Hepatocyte (in vitro differentiated cells and primary cell): ENCODE measurements around the genes SLC22A12 and EHD1.

DNA sequence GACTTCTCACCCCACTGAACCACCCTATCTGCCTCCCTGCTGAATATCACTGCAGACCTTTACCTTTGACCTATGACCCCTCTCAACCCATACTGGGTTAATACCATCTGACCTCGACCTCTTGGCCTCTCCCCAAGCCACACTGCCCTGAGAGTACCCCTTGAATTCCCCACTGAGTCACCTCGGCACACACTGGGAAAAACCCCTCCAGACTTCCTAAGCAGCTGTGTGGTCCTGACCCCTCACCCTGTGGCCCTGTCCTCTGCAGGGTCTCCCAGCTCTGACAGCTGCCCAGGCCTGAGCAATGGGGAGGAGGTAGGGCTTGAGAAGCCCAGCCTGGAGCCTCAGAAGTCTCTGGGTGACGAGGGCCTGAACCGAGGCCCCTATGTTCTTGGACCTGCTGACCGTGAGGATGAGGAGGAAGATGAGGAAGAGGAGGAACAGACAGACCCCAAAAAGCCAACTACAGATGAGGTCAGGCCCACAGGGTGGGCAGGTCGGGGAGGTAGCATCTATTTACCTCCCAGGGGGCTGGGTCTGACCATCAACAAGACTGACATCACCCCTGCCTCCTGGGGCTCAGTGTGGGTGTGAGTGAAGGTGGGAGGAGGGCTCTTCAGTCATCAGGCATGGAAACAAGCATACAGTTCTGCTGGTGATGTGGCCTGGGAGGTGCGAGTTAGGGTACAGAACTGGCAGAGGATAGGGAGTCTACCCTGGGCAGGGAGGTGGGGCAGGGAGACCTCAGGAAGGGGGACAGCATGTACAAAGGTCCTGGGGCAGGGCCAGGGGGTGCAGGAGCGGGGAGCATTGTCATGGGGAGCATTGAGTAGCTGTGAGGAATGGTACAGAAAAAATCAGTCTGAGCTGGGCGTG is 8.7 kb downstream of the PLCB3 start:
- RAMPAGE, long total RNA, result no peak
- RRBS, result no CpG with 5 or more reads among the region's 9 CpGs

- RAMPAGE, long total RNA, result no peak
- RRBS, result no CpG with 5 or more reads among the region's 22 CpGs
Measured at GRCh38 chr11:64265042-64265630, 13.8 kb downstream of the PLCB3 start.

GRCh38 chr11:64271310-64271966 is 13.0 kb downstream of the BAD start:
- RAMPAGE, long total RNA, result no peak
- RRBS, result under 1% methylated on average over 5 of the region's 36 CpGs

DNA sequence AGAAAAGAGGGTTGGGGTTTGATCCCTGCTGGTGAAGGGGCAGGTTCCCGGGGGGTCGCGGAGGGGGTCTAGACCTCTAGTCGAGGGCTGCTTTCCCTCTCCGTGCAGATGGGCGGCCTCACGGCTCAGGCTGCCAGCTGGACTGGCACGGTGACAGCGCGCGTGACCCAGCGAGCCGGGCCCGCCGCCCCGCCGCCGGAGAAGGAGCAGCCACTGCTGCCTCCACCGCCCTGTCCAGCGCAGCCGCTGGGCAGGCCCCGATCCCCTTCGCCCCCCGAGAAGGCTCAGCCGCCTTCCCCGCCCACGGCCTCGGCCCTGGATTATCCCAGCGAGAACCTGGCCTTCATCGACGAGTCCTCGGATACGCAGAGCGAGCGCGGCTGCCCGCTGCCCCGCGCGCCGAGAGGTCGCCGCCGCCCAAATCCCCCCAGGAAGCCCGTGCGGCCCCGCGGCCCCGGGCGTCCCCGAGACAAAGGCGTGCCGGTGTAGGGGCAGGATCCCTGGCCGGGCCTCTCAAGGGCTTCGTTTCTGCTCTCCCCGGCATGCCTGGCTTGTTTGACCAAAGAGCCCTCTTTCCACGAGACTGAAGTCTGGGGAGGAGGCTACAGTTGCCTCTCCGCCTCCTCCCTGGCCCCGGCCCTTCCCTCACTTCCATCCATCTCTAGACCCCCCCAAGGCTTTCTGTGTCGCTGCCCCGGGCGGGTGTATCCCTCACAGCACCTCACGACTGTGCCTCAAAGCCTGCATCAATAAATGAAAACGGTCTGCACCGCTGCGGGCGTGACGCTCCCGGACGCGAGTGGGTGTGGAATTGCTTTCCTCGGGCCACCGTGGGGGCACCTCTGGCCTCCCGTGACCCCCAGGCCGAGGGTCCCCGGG is 681 bp upstream of the CATSPERZ start:
- RAMPAGE, long total RNA, result no peak
- RRBS, result 4% methylated on average over 19 of the region's 76 CpGs

GRCh38 chr11:64339482-64339785 is 570 bp upstream of the CCDC88B start:
- RAMPAGE, long total RNA, result no peak
- RRBS, result no CpG with 5 or more reads among the region's 3 CpGs

- RAMPAGE, long total RNA, result no peak
- RRBS, result no CpG with 5 or more reads among the region's 22 CpGs
Measured at GRCh38 chr11:64351029-64351681, 7.8 kb upstream of the RPS6KA4 start.

DNA sequence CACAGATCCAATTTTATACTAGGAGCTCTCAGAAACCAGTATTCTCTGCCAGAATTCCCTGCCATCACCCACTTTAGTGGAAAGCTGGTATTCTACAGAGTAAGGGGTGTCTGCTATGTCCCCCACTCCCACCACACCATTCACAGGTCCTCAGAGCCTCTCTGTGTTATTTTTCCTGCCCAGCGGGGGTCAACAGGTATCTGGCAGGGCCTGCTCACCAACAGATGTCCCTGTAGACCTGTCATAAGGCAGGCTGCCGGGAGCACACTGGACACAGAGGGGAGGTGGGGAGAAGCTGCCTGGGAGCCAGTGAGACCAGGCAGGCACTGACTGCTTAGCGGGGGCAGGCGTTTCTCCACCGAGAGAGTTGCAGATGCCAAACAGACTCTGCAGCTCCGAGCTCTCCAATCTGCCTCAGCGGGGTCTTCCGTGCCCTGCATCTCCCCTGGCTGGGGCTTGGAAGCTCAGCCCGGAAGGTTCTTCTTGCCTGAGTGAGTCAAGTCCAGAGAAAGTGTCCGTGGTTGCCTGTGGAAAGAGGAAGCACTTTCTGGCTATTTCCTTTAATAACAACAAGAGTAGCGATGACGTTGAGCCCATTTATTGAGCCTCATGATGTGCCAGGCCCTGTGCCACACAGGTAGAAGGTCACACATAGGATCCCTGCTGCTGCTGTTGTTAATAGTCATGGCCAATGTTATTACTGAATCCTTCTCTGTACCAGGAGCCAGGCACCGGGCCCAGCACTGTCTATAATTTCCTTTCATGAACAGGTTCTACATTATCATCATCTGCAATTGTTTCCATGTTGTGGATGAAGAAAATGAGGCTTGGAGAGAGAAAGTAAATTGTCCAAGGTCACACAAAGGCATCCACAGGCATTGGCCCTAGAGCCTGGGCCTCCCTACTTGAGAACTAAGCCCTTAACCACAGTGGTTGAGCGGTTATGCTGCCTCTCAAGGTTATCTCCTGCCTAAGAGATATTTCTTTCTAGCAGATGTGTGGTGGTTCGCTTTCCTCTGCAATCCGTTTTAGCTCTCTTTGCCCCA is 26.6 kb downstream of the RPS6KA4 start:
- RAMPAGE, long total RNA, result no peak
- RRBS, result no CpG with 5 or more reads among the region's 16 CpGs

- RAMPAGE, long total RNA, result no peak
- RRBS, result no CpG with 5 or more reads among the region's 12 CpGs
Measured at GRCh38 chr11:64499625-64500137, 56.1 kb upstream of the SLC22A11 start.

DNA sequence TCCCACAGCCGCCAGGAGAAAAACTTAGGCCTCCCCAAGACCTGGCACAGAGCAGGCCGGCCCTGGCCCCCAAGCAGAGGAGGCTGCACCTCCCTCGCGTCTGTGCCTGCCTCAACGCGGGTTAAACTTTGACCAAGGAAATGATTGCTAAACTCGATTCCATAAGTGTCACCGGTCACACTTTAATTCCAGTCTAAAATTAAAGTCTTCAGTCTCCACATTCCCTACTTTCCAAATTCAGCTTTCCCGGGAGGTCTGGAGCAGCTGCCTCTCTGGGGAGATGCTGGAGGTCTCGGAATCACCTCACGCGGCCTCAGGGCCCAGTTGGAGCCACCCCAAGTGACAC is at the start of gene SLC22A12:
TSS of gene SLC22A12 (plus strand) at position 191 of the 346 bp plus-strand sequence.
- RAMPAGE, long total RNA, result no peak
- RRBS, result 0% methylated on average over 2 of the region's 12 CpGs

DNA sequence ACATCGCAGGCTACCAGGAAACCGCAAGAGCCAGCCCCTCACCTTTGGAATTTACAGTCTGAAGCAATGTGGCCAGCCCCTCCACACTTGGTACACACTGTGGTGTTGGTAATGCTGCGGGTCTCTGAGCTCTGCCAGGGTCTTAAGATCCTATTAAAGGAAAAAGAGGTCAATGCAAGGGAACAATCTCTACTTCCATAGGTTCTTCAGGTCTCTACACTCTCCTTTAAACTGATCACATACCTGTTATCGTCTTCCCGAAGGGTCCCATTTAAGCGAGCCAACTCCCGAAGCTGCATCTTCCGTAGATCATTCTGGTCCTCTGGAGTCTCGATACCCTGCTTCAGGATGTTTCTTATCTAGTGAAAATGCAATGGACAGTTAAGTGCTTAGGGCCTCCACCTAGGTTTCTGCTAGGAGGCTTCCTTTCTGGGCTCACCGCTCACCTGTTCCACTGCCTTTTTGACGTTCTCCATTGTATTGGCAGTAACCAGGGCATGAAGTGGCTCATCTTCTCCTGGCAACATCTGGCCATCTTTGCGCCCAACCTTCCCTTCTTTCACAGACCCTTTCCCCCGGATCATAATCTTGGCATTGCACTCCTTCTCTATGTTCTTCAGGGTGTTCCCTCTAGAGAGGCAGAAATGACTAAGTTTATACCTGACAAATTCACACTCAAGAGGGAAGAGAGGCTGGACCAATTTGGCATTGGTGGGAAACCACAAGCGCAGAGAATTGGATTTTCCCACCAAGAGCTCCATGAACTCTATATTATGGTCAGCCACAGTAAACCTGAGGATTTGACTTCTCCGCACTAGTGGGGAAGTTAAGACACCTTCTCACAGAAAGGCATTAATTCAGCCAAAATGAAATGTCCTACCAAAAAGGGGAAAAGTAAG is 9.1 kb downstream of the SF1 start:
- RAMPAGE, long total RNA, result no peak
- RRBS, result no CpG with 5 or more reads among the region's 15 CpGs

DNA sequence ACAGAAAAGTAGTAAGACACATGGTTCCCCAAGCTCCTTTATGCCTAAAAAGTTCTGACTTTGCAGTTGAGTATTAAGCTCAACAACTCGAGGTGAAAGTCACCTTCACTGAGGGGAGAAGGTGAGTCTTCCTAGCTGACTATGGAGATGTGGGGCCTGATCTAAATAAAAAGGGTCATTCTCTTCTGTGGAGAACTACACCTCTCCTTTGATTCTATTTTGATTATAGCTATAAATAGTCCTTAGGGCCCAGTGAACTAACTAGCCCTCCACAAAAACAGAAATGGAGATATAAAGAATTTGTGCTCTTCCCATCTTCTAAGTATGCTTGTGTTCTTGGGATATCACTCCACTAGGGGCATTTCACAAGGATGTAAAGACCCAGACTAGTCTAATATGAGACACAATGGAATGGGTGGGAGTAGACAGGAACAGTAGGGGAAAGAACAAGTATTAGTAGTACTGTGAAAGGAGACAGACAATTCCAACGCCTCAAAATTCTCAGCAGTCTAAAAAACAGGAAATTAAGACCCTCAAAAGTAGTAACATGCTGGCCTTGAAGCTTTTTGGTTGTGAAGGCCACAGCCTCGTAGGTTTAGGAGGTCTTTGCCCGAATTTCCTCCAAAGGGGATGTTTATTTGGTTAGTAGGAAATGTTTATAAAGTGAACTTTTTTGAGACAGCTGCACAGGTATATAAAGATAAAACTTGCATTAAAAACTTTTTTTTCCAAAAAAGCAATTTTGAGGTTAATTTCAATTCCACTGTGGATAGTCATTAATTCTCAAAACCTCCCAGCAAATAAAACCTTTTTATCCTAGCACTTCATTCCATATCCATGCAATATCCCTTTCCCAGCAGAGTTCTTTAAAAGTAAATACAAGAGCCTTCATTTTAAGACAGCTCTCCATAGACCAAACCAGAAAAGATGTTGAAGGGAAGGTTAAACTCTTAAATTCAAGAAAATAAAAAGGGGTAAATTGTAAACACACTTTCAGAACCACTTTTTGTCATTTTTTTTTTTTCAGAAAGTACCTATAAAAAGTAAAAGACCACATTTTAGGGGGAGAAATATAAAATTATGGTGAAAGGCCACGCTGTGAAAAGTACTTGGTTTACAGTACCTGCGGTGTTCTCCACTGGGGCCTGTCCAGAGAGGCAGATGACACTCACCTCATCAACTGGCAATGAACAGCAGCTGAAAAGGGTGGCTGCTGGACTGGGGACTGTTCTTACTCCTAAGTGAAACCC is 2.9 kb downstream of the SF1 start:
- RAMPAGE, long total RNA, result no peak
- RRBS, result no CpG with 5 or more reads among the region's 6 CpGs

GRCh38 chr11:64864210-64864874 is 14.1 kb downstream of the EHD1 start:
- RAMPAGE, long total RNA, result no peak
- RRBS, result 70% methylated on average over 2 of the region's 19 CpGs

DNA sequence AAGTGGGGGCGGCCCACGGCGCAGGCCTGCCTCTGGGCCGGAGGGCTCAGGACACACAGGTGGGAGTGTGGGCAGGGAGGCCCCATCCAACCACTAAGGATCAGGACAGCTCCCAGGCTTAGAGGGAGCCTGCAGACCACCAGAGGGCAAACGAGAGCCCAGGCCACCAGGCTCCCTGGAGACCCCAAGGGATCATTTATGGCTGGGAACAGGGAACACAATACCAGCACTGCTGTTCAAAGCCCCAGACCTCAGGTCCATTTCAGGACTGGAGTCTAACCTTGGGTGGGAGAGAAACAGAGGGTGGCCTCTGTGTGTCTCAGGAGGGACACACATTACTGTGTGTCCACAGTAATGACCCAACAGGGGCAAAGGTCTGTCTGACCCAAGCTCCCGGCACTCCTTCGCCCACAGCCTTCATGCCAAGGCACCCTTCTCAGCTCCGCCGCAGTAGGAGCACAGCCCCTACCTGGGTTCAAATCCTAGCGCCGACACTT is 8.5 kb downstream of the EHD1 start:
- RAMPAGE, long total RNA, result no peak
- RRBS, result no CpG with 5 or more reads among the region's 11 CpGs

GRCh38 chr11:64870368-64871516 is 7.7 kb downstream of the EHD1 start:
- RAMPAGE, long total RNA, result no peak
- RRBS, result 10% methylated on average over 7 of the region's 34 CpGs

GRCh38 chr11:64877666-64878740 is at the start of gene EHD1:
EHD1 (minus strand) TSS chr11:64878621.
- RAMPAGE, long total RNA, result no peak
- RRBS, result 1% methylated on average over 27 of the region's 89 CpGs

DNA sequence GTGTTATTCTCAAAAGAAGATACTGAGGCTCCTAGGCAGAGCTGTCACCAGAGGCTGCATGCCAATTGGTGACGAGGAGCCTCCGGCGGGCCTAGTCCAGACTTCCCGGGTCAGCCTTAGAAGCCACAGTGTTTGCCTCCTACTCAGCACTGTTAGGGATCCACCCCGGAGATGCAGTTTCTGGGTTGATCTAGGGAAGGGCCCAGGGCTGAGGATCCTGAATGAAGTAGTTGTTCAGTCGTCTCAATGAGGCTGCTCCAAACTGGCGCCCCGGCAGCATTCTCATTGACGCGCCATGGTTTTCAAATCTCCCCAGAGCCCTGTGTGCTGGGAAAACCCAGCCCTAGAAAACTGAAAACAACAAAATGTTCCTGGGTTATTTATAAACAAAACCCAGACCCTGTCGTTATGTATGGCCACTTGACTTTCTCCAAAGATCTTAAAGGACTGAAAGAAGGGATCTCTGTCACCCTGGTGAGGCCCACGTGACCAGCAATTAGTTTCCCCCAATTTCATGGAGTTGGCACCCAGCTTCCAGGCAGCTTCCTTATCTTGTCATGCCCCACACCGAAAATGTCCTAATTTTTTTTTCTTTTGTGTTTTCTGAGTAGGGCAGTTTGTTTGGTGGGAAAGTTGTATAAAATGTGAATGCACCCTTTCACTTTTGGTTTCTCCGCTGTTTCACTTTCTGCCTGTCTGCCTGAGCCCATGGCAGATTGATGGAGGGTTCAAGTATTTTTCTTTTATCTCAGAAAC is 2.0 kb upstream of the EHD1 start:
- RAMPAGE, long total RNA, result no peak
- RRBS, result 81% methylated on average over 5 of the region's 14 CpGs

GRCh38 chr11:64885259-64886113 is 7.1 kb upstream of the EHD1 start:
- RAMPAGE, long total RNA, result no peak
- RRBS, result no CpG with 5 or more reads among the region's 13 CpGs

- RAMPAGE, long total RNA, result no peak
- RRBS, result 98% methylated on average over 2 of the region's 14 CpGs
Measured at GRCh38 chr11:64913551-64913976, 3.4 kb downstream of the ATG2A start.

GRCh38 chr11:64920200-64920533 is 3.2 kb upstream of the ATG2A start:
- RAMPAGE, long total RNA, result no peak
- RRBS, result no CpG with 5 or more reads among the region's 3 CpGs

- RAMPAGE, long total RNA, result no peak
- RRBS, result 34% methylated on average over 11 of the region's 21 CpGs
Measured at GRCh38 chr11:64925688-64926221, 1.3 kb downstream of the PPP2R5B start.